HL-60 (cell line): ENCODE data around the genes BCAM and APOC4.

DNA sequence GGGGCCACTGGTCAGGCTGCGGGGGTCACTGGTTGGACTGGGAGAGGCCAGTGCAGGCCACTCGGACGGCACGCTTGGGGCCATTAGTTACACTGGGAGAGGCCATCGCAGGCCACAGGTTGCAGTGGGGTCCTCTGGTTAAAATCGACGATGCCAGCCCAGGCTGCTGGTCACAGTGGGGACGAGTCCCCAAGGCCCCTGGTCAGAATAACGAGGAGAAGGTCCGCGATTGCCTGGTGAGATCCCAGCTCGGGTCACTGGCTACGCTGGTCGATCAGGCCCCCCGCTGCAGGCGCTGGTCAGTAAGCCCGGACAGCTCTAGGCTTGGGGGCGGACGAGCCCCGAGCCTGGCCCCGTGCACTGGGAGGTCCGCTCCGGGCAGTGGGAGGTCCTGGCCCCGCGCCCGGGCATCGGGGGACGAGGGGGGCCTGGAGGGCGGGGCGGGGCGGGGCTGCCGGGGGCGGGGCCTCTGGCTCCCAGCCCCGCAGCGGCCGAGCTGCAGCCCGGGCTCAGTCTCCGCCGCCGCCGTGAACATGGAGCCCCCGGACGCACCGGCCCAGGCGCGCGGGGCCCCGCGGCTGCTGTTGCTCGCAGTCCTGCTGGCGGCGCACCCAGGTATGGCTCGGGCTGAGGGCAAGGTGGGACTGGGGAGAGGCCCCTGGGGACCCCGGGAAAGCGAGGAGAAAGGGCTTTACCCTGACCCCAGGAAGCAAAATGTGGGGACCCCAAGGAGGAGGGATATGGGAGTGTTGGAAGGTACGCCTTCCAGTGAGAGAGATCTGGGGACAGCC lies at the start of gene BCAM:
BCAM (plus strand) TSS at position 512 of the 791 bp plus-strand sequence.
- RRBS = 7% methylated on average over 29 of the region's 56 CpGs

GRCh38 chr19:44818579-44819292 lies 9.8 kb downstream of the BCAM start:
- RRBS = no CpG with 5 or more reads among the region's 25 CpGs

DNA sequence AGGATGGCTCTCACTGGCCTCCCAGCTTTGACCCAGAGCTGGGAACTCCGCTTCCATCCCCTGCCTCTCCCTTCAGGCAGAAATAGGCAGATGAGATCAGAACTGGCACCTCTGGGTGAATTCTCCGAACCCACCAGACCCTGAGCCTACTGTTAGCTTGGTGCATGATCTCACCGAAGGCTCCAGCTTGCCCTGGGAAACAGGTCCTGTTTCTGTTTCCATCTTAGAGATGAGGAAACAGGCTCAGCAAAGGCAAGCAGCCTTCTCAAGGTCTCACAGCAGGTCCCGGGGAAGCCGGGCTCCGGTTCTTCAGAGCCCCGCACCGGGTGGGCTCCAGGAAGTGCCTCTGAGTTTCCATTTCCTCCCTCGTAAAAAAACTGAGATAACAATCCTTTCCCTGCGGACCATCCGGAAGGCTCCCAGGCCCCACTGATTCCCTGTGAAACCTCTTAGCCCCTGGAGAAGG lies 2.0 kb downstream of the NECTIN2 start:
- RRBS = 71% methylated on average over 3 of the region's 11 CpGs

- RRBS = no CpG with 5 or more reads among the region's 7 CpGs
These were observed 3.4 kb downstream of the NECTIN2 start for GRCh38 chr19:44849456-44849967.

GRCh38 chr19:44904170-44905172 lies 1.1 kb upstream of the APOE start:
- RRBS = no CpG with 5 or more reads among the region's 22 CpGs

- RRBS = no CpG with 5 or more reads among the region's 17 CpGs
These were observed at the start of gene APOC4 for GRCh38 chr19:44942006-44942596. Gene APOC4 (plus strand): TSS chr19:44942237.

DNA sequence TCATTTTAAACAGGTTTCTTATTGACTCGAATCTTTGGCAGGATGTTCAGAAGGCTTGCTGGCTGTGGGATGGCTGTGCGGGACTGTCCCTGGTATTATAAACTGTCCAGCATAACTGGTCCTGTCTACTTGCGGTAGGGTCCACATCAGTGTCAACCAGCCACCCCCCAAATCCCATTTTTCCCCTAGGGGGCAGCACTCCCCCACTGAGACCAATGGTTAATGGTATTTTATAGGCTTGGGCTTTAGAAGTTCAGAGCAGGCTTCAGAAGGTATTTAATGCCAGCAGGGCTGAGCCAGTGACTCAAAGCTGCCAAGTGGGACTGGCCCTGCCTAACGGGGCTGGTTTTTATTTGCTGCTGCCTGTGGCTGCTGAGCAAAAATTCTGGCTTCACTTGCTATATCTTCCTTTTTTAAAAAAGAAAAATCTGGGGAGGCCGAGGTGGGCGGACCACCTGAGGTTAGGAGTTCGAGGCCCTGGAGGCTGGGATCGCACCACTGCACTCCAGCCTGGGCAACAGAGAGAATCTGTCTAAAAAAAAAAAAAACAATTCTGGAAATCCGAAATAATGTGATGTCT lies 15.7 kb downstream of the RELB start:
- RRBS = no CpG with 5 or more reads among the region's 9 CpGs

- RRBS = no CpG with 5 or more reads among the region's 38 CpGs
These were observed 6.9 kb downstream of the PPP1R37 start for GRCh38 chr19:45099496-45100751.

- RRBS = 11% methylated on average over 1 of the region's 13 CpGs
These were observed 23.1 kb downstream of the PPP1R37 start for GRCh38 chr19:45116000-45116521.

DNA sequence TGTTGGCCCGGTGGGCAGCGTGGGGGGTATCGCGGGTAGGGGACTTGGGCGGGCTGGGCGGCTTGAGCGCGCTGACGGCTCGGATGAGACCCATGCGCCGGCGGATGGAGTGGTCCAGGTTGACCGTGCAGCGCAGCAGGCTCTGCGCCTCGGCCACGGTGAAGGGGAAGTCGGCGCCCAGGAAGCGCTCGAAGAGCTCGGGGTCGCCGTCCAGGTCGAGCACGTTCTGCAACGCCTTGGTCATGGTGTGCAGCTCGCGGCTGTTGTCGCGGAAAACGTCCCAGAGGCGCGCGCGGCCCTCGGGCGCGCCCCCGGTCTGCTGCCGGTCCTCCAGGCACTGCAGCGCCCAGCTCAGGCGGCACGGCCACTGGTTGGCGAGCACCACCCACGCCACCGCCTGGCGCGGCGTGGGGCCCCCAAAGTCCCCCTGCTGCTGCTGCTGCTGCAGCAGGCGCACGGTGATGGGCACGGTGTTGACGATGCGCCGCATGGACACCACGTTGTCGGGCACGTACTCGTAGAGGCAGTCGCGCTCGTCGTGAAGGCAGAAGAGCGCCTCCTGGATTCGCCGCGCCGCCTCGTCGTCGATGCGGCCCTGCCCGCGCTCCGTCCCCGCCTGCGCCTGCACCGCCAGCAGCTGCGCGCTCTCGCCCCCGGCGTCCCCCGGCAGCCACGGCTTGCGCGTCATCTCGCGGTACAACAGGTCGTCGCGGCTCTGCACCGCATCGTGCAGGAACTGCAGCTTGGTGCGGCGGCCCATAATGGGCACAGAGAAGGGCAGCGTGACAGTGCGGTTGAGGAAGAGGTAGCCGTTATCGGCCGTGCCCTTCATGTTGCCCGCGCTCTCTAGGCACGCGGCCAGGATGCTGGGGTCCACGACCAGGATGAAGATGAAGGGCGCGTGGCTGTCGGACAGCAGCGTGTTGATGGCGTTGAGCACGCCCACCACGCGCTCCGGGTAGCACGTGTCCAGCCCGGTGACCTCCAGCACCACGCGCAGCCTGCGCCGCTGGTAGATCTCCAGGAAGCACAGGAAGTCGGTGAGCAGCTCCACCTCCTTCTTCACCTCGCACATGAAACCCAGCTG lies 8.4 kb downstream of the NKPD1 start:
- RRBS = 60% methylated on average over 10 of the region's 125 CpGs

DNA sequence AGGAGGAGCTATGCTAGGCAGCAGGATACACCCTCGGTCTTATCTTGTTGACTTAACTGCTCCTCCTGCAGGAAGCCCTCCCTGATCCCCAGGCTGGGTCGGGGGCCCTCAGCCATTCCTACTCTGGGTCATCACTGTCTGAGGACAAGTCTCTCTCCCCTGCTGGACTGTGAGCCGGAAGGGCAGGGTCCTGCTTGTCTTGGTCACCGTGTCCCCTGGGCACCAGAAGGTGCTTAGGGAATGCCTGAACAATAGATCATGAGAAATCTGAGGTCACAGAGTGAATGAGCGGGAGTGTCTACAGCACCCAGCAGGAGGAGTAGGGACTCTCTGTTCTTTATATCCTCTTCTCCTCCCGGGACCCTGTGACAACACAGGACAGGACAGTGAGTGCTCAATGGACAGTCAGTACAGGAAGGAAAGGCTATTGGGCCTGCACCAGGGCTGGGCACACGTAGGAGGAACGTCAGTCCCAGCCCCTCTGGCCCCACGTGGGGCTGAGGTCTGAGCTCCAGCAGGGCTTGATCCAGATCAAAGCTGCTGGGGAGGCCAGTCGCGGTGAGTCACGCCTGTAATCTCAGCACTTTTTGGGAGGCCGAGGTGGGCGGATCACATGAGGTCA lies 6.5 kb downstream of the NKPD1 start:
- RRBS = no CpG with 5 or more reads among the region's 14 CpGs

DNA sequence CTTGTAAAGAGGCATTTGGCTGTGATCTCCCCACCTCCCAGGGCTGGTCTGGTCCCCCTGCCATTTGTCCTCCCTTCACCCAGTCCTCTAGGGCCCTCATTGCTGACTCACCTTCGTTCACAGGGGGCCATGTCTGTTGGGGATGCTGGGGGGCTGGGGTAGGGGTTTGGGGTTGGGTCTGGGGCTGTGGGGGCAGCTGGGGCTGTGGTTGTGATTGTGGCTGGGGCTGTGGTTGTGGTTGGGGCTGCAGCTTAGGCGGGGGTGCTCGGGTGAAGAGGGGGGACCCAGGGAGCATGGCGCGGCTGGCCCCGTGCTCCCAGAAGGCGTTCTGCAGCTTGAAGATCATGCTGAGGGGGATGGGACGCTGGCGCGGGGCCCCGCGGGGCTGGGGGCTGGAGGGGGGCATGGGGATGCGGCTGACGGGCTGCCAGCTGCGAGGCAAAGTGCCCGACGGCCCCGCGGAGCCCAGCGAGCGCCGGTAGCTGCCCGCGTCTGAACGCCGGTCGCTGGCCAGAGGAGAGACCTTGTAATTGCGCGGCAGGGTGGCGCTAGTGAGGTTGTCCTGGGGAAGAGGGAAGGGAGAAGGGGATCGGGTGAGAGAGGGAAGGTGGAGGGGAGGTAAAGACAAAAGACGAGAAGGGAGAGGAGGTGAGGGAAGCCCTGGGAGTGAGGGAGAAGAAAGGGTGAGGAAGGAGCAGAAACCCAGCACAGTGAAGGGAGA lies 9.4 kb downstream of the PPP1R13L start:
- RRBS = no CpG with 5 or more reads among the region's 32 CpGs

DNA sequence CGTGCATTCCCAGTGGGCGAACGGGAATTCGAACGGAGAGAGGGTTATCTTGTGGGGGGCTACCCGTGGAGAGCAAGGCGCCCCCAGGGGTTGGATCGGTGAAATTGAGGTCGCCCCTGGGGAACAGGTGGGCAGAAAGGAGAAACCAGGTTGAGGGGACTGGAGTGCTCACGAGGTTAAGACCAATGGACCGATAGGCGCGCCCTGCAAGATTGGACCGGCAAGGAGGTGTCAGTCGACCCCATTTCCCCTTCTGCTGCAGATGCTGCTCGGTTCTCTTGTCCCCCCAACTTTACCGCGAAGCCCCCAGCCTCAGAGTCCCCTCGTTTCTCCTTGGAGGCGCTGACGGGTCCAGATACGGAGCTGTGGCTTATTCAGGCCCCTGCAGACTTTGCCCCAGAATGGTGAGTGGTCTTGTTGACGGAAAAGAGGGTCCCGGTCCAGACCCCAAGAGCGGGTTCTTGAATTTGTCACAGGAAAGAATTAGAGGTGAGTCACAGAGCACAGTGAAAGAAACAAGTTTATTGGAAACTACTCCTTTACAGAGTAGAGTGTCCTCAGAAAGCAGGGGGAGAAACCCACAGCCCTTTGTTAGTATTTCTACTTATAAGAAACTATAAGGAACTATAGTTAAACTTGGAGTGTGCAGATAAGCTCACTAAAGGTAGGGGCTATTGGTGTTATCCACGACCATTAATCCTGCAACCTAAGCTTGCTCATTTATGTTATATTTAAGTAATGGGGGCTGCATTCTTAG lies 566 bp downstream of the POLR1G start:
- RRBS = no CpG with 5 or more reads among the region's 26 CpGs

DNA sequence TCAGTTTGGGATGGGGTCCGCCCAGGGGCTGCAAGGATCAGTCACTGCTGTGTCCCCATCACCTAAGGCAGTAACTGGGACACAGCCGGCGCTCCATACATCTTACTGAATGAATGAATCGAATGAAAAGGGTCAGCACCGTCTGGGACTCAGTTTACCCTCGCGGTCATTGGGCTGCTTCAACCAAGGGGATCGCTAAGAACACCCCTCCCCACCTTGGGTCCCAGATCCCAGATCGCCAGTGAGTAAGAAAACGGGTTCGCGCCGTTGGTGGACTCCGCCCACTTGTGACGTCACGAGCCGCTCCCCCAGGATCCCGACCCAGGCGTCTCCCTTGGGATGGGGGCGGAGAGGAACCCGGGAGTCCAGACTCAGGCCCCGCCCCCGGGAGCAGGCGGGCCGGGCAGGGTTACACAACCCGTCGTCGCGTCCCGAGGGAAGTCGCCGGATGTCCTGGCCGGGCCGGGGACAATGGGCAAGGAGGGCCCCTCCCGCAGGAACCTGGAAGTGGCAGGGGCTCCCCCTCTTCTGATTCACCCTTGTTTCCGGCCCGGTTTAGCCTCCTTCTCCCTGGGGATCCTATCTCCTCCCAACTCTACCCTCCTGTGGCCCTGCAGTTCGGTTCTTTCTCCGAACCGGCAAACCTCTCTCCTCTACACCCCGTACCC lies 19.6 kb upstream of the ERCC1 start:
- RRBS = 4% methylated on average over 13 of the region's 41 CpGs

- RRBS = no CpG with 5 or more reads among the region's 11 CpGs
These were observed 18.9 kb upstream of the FOSB start for GRCh38 chr19:45448859-45449403.

DNA sequence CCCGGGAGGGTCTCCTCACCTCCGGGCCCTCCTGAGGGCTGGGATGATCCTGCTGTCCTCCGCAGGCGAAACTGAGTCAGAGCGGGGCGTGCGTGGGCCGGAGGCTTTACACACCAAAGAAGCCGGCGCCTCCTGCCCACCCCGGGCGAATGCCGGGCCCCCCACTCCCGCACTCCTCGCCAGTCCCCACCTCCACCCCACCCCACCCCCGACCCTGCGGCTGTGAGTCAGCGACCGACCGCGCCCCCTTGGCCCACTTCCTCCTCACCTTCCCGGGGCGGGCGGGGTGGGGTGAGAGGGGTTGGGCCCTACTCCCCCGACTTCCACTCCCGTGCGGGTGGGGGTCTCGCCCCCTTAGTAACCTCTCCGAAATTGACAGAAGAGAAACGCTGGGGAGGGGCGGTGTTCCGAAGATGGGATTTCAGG lies 600 bp upstream of the VASP start:
- RRBS = 5% methylated on average over 9 of the region's 32 CpGs

GRCh38 chr19:45517379-45518318 lies 10.4 kb downstream of the VASP start:
- RRBS = 86% methylated on average over 1 of the region's 48 CpGs

DNA sequence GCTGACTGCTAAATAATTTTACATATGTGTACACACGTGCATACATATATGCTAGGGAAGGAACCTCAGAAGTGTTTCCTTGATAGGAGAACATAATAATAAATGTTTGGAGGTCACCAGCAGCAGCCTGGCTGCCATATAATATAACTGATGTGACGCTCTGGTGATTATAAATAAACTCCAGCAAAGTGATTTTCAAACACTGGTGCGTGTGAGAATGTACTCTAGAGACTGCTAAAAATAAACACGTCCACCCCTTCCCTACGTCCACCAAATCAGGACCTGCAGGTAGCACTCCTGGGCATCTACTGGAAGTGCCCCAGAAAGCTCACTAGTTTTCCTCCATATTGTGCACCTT lies 13.2 kb downstream of the OPA3 start:
- RRBS = no CpG with 5 or more reads among the region's 5 CpGs

GRCh38 chr19:45592365-45592767 lies 7.8 kb upstream of the OPA3 start:
- RRBS = no CpG with 5 or more reads among the region's 4 CpGs

- RRBS = no CpG with 5 or more reads among the region's 25 CpGs
These were observed 810 bp downstream of the GPR4 start for GRCh38 chr19:45600812-45601992.